Choroid plexus epithelial cell (primary cell): ENCODE data around the genes OR1E2 and TRPV1.

DNA sequence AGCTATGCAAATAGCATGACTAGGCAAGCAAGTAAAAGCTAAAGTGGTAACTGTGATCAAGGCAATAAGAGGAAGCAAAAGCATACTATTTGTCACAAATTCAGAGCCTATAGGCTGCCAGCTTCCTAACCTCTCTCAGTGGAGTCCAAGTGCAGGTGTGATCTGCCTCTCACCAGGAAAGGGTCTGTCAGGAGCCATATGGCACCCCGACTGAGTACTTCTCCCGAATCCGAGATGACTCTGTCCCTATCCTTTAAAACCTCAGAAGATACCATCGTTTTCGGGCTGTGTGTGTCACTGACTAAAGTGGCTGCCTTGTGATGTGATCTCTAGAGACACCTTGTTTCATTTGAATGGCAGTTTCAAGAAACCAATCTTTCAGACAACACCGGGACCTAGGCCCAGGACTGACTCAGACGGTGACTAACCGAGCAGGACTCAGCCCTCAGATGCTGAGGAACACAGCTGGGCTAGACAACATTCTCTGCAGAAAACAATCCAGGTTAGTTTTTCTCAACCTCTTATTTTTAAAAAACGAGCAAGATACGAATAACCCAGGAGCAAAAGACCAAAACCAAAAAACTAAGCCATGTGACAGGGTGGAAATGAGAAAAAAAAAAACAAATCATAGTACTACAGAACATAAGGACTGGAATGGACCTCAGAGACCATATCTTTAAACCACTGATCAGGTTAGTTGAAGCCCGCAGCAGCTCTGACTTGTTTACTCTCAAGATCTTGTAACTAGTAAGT lies 63.5 kb downstream of the SMG6 start:
- RRBS: no CpG with 5 or more reads among the region's 11 CpGs

DNA sequence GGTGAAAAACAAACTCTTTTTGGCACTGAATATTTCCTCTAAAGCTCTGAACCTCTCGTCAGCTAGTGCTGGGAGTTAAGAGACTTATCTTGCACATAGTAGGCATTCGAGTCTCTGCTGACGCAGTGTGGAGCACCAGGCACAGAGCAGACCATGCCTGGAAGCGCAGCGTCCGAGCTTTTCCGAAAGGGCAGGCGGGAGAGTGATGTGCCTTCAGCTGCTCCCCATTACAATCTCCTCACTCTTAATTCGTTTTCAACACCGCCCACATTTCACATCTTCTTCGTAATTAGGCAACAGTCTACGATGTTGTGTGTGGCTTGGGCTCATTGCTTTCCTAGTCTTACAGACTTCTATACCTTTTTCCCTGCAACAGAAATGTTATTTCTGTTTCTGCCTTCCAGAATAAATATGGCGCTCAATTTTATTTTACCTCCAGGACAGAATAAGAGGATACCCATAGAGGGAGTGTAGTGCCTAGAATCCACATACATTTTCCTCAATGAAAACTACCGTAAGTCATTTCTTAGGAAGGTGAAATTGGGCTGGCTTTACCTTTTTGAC lies 62.9 kb downstream of the SMG6 start:
- RRBS: no CpG with 5 or more reads among the region's 14 CpGs

- RRBS: 2% methylated on average over 19 of the region's 36 CpGs
Observed at GRCh38 chr17:2401459-2401847, 593 bp upstream of the MNT start.

DNA sequence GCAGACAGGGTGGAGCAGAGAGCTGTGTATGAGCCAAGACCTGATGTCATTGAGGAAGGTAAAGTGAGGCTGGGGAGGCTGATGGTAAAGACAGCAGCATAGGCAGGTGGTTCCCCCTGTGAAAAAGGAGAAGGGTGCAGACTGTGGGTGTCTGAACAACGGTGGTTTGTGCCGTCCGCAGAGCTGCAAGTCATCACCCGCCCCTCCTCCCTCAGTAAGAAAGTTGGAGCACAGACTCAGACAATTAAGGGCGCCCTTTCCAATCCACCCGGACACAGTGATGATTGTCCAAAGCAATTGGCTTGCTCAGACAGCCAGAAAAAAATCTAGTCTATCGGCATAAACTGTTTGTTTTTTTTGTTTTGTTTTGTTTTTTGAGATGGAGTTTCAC lies 30.9 kb upstream of the METTL16 start:
- RRBS: no CpG with 5 or more reads among the region's 7 CpGs

DNA sequence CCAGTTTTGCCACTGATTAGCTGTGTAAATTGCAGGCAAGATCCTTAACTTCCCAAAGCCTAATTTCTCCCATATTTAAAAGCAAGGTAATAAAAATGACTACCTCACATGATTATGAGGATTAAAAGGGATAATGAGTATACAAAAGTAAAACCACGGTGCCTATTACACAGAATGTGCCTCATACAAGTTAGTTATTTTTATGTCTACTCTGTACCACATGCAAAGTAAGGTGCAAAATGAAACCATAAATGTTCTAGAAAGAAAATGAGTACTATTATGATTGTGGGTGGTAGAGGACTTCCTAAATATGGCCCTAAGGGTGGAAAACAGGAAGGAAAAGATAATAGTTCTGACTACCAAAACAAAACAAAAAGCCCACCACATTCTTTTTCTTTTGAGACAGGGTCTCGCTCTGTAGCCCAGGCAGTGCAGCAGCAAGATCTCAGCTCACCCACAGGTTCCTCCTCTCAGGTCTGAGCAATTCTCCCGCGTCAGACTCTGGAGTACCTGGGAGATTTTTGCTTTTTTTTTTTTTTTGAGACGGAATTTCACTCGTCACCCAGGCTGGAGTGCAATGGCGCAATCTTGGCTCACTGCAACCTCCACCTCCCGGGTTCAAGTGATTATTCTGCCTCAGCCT lies 21.4 kb upstream of the PAFAH1B1 start:
- RRBS: no CpG with 5 or more reads among the region's 8 CpGs

DNA sequence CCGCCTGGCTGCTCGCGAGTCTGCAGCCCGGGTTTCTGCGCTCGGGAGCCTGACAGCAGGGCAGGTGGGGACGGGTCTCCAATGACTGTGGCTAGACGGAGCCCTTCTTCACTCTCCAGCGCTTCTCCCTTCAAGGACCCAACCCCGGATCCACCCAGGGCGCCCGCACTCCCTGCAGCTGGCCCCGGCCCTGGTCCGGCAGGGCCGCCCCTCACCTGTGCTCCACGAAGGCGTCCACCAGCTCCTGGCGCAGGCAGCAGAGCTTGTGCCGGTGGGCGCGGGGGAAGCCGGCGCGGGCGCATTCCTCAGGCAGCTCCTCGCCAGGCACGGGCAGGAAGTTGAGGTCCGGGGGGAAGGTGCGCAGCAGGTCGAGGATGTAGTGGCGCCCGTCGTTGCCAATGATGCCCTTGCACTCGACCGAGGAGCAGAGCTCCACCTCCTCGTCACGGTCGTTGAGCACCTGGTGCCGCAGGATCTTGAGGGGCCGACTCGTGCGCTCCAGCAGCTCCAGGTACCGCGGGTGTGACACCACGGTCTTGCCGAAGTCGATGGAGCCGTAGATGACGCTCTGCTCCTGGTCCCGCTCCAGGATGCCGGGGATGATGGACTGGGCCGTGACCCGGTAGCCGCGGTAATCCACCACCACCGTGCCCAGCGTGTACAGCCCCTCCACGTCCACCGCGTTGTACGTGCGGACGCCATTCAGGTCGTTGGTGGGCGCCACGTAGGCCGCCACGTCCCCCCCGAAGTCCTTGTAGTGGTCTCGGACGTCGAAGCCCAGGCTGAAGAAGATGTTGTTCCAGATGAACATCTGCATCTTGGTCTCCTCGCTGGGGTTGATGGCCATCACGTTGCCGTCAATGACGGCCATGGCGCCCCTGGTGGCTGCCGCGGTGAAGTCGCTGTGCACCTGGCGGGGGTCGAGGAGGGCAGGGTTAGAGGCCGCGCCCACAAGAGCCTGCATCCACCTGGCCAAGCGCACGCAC lies 13.6 kb downstream of the CLUH start:
- RRBS: 98% methylated on average over 16 of the region's 86 CpGs

DNA sequence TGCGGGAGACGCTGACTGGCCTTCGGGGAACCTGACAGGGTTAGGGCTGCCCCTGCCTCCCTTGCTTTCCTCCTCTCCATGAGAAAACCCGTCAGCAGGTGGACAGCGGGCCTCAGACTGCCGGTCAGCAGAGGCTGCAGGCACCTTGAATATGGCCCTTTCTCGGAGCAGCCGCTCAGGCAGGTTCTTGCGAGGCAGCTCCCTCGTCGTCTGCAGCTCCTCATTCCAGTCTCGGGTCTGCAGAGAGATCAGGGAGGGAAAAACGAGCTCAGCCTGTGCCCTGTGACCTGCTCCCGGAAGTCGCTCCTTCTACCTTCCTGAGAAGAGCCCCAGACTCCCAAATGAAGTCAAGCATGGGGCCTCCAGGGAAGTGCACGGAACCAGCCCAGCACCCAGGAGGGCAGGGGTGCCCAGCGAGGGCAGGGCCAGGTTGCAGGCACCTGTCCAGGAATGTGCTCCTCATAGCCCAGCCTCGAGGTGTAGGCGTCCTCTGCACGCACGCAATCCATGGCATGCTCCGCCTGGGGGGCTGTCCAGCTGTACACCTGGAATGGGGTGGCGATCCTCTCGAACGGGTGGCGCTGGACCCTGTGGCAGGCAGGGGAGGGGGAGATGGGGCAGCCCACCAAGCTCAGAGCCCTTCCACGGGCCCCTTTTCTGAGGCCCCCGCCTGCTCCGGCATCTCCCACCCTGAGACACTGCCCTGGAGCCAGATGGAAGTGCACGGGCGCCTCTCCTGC lies 11.2 kb downstream of the CLUH start:
- RRBS: no CpG with 5 or more reads among the region's 31 CpGs

- RRBS: 91% methylated on average over 7 of the region's 48 CpGs
Observed at GRCh38 chr17:2701179-2702168, 10.1 kb downstream of the CLUH start.

DNA sequence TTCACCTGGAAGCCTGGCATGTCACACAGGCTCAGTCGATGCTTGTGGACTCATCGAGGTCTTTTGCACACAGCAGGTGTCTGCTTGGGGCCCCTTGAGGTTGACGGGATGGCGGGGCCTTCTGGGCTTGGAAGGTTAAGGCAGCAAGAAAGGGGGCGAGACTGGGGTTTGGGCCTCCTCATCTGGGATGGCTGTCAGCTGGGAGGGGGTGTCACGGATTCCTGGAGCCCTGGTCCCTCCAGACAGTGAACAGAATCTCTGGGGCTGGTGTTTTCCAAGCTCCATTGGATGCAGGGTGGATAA lies 2.0 kb downstream of the RAP1GAP2 start:
- RRBS: no CpG with 5 or more reads among the region's 6 CpGs

- RRBS: no CpG with 5 or more reads among the region's 2 CpGs
Observed at GRCh38 chr17:2855323-2855645, 59.0 kb downstream of the RAP1GAP2 start.

DNA sequence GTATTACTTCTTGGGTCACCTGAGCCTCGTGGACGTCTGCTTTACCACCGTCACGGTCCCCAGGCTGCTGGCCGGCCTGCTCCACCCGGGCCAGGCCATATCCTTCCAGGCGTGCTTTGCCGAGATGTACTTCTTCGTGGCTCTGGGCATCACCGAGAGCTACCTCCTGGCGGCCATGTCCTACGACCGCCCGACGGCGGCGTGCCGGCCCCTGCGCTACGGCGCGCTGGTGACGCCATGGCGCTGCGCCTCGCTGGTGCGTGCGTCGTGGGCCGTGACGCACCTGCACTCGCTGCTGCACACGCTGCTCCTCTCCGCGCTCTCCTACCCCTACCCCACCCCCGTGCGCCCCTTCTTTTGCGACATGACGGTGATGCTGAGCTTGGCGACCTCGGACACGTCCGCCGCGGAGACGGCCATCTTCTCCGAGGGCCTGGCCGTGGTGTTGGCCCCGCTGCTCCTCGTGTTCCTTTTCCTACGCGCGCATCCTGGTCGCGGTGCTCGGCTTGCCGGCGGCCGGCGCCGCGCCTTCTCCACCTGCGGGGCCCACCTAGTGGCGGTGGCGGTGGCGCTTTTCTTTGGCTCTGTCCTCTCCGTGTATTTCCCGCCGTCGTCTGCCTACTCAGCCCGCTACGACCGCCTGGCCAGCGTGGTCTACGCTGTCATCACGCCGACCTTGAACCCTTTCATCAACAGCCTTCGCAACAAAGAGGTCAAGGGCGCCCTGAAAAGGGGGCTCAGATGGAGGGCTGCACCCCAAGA lies 557 bp downstream of the OR1R1P start:
- RRBS: 25% methylated on average over 10 of the region's 79 CpGs

GRCh38 chr17:3433656-3434251 lies at the start of gene OR1E2:
TSS of gene OR1E2 (minus strand) at chr17:3433841.
- RRBS: no CpG with 5 or more reads among the region's 6 CpGs

GRCh38 chr17:3475251-3475761 lies 491 bp upstream of the ASPA start:
- RRBS: no CpG with 5 or more reads among the region's 6 CpGs

- RRBS: no CpG with 5 or more reads among the region's 30 CpGs
Observed at GRCh38 chr17:3596734-3597547, 12.3 kb downstream of the TRPV1 start.

- RRBS: no CpG with 5 or more reads among the region's 4 CpGs
Observed at GRCh38 chr17:3609252-3609475, at the start of gene TRPV1. TSS of gene TRPV1 (minus strand) at chr17:3609411.

- RRBS: no CpG with 5 or more reads among the region's 4 CpGs
Observed at GRCh38 chr17:3634538-3634992, 1.5 kb downstream of the SHPK start.

DNA sequence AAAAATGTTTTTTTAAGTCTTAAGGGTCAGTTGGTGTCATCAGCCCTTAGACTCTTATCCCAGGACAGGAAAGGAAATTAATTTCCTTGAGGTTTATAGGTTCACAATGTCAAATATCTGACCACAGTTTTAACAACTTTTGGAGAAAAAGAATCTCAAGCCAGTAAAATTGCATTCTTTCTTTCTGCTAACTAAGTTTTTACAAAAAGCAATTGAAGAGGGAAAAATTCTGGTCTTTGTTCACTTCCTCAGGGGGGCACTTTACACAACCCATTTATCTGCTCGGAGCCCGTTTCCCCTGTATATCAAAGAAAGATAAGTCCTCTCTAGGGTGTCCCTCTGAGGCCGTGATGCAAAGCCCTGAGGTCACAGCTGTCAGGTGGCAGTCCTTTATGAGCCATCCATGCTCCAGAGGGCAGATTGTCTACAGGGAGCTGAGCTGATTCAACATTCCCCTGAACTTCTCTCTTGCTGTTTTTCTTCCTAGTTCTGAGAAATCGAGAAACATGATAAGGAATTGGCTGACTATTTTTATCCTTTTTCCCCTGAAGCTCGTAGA lies 3.2 kb downstream of the CTNS start:
- RRBS: no CpG with 5 or more reads among the region's 5 CpGs

- RRBS: no CpG with 5 or more reads among the region's 23 CpGs
Observed at GRCh38 chr17:3687791-3688382, 8.1 kb downstream of the P2RX5 start.

GRCh38 chr17:3903280-3904446 lies 10.8 kb upstream of the CAMKK1 start:
- RRBS: 40% methylated on average over 11 of the region's 42 CpGs

GRCh38 chr17:3965047-3965879 lies 1.0 kb upstream of the ATP2A3 start:
- RRBS: no CpG with 5 or more reads among the region's 19 CpGs